ENCODE measurements around the gene ZNF286A.

DNA sequence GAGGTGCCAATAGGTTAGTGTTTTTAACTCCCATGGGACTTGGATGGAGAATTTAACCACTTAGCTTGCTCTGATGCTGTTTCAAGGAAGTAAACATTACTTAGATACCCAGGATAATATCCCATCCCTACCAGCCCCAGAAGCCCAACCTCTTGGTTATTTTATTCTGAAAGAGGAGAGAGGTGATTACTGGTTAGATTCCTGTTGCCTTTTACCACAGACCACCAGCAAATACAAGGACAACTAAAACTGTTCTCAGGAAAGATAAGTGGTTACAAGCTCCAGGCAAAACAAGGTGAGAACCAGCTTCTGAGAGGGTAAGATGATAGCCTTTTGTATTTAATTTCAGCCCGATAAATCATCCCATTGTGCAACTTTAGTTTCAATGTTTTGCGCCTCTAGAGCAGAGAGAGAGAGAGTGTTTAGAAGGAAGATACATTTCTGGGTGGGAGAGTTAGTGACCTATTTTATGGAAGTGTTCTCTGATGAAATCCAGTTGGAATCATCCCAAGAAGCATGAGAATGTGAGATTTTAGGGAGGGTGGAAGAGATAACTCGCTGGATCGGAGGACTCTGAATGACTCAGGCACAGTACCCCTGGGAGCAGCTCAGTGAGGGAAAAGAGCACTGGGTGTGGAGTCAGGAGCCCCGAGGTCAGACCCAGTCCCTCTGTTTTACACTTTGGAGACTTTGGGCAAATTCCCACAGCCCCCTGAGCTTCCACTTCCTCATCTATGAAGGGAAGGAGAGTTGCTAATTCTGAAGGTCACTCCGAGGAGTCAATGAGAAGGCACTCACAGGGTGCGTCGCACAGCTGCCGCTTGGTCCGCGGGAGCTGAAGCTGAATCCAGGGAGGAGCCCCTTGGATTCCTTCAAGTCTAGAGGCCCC, 12.1 kb downstream of the GLP2R start:
- PRO-cap = no peak

- PRO-cap = no peak
Observed at GRCh38 chr17:9958110-9958452, 53.0 kb upstream of the RCVRN start.

DNA sequence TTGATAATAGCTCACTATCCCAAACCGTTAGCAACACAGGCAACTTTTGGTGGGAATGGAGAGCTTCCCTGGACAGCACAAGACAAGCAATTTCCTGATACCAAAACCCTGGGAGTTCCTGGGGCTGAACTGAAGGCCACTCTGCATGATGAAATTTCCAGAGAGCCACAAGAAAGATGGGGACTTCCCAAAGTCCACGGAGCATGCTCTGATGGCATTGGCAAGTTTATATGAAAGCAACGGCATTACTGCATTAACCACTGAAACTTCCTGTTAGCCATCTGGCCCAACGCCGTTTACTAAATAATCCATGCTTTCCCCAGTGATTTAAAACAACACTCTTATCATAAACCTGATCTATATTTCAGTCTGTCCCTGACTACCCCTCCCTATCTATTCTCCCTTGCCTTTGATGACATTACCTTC, 108.3 kb upstream of the RCVRN start:
- PRO-cap = unidirectional peak, plus-strand start at position 260 of the sequence

DNA sequence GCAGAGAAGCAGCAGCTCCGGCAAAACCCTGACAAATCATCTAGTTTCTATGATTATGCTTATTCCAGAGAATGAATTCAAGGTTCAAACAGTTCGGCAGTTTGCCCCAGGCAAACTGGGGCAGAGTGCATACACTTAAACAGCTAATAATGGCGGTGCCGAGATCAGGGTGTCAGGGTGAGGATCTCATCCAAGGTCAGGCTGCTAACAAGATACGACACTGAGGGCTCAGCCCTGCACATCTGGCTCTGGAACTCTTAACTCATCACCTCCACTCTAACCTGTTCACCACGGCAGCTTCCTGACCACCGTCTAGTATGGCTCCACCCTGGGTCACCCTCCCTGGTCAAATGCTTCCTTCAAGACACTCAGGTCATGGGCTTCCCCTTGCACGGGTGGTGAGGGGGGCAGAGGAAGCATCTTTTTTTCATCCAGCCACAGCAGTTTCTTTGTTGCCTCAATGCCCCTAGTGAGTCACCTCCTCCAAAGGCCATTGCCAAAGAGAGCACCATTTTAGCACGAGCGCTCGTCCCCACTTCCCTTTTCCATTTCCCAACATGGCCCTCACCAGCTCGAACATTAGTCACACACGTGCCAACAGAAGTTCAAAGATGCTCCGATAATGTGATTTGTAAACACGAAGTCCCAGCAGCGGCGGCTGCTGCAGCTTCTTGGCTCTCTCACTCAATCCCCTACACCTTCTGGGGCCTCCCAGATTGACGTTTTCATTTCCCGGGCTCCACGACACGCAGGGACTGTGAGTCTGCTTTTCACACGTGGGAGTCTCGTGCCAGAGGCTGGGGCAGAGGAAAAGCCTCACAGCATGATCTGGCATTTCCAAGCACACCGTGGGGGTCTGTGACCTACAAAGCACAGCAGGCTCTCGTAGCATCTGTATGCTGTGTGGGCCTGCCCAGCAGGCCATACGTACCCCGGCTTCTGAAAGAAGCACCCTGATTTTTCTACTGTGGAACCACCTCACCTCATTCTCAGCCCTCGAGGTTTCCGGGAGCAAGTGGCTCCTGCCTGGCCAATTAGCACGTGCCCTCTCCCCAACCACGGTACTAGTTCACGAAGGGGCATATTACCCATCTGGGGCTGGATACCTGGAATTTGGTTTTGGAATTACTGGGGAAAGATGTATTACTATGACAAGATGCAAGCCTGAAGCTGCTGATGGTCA, 134.6 kb downstream of the GAS7 start:
- PRO-cap = no peak

DNA sequence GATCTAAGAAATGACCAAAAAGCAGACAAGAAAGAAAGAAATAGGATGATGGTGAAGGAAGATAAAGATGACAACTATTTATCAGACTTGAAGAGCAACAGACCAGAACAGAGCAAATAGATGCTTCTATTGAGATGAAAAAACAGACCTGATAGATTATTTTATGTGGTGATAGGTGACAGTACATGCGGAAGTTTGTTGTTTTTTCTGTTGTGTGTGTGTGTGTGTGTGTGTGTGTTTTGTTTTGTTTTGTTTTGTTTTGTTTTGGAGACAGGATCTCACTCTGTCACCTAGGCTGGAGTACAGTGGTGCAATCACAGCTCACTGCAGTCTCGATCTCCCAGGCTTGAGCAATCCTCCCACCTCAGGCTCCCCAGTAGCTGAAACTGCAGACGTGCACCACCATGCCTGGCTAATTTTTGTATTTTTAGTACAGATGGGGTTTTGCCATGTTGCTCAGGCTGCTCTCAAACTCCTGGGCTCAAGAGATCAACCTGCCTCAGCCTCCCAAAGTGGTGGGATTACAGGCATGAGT, 120.5 kb downstream of the GAS7 start:
- PRO-cap = no peak

GRCh38 chr17:10119129-10120100, 79.0 kb downstream of the GAS7 start:
- PRO-cap = no peak

DNA sequence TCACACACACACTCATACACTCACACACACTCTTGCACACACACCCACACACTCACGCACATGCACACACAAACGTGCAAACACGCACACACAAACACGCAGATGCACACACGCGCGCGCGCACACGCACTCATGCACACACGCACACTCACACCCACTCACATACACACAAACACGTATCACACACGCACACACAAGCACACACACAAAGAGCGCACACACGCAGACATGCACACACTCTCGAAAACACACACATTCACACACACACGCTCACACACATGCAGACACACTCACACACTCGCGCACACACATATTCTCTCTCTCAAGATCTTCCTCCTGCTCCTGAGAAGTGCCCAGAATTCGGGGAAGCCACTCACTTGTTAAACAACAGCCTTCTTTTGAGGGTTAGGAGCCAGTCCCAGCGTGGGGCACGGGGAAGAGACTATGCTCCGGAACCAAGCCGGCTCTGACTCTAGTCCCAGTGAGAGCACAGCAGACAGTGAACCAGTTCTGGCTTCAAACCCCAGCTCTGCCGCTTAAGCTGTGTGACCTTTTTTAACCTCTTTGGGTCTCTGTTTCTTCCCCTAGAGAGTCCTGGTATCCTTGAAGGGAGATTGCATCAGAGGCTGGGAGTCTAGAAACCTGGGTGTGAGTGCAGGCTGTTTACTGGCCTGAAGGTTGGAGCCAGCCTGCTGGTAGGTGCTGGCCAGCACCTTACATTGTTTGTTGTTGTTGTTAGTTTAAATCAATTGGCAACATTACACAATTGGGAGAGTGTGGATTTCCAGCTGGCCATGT, 71.9 kb downstream of the GAS7 start:
- PRO-cap = unidirectional peak, plus-strand start at position 415 of the sequence

- PRO-cap = no peak
Observed at GRCh38 chr17:10276543-10277154, 78.2 kb upstream of the GAS7 start.

DNA sequence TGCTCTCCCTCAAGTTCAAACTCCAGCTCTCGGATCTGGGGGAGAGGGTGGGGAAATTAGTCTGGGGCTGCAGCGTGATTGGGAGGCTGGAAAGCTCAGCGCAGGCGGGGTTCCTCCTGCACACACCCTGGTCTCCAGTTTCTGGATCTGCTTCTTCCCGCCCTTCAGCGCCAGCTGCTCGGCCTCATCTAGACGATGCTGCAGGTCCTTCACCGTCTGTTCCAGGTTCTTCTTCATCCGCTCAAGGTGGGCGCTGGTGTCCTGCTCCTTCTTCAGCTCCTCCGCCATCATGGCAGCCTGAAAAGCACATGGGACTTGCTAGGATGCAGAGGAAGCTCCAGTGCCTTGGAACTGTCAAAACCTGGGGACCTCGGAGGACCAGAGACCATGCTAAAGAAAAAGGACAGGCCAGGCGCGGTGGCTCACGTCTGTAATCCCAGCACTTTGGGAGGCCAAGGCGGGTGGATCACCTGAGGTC, 26.9 kb downstream of the MYH3 start:
- PRO-cap = no peak

- PRO-cap = no peak
Observed at GRCh38 chr17:10754870-10755791, 25.3 kb upstream of the TMEM220 start.

DNA sequence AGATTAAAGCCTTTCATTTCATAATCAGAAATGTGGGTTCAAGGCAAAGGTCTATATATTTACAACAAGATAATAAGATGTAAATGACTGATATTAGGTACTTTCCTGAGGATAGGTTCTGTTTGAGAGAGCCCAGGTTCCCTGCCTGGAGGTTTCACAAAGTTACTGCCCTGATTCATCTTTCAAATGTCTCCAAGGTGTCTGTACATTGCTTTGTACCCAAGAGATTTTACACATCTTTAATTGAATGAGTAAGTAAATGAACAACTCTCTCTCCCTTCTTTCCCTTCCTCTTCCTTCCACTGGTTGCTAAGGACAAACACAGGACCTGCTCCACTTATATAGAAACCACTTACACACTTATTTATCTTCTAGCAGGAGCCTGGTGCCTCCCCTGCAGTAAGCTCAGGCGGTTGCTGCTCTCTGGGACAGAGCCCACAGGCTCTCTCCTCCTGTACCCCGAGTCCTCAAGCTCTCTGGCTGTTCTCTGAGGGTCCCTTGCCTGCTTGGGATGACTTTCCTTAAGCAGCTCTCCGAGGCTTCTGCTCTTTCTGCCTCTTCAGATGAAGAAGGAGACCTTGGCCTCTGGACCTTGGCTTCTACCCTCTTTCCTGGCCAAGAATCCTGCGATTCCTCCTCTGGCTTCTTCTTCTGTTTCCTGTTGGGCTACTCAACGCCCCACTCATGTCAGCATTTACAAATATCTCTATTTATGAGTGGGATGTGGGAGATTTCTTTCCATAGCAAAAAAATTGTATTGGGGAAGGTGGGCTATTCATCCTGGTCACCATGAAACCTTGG, 9.9 kb downstream of the PIRT start:
- PRO-cap = no peak

DNA sequence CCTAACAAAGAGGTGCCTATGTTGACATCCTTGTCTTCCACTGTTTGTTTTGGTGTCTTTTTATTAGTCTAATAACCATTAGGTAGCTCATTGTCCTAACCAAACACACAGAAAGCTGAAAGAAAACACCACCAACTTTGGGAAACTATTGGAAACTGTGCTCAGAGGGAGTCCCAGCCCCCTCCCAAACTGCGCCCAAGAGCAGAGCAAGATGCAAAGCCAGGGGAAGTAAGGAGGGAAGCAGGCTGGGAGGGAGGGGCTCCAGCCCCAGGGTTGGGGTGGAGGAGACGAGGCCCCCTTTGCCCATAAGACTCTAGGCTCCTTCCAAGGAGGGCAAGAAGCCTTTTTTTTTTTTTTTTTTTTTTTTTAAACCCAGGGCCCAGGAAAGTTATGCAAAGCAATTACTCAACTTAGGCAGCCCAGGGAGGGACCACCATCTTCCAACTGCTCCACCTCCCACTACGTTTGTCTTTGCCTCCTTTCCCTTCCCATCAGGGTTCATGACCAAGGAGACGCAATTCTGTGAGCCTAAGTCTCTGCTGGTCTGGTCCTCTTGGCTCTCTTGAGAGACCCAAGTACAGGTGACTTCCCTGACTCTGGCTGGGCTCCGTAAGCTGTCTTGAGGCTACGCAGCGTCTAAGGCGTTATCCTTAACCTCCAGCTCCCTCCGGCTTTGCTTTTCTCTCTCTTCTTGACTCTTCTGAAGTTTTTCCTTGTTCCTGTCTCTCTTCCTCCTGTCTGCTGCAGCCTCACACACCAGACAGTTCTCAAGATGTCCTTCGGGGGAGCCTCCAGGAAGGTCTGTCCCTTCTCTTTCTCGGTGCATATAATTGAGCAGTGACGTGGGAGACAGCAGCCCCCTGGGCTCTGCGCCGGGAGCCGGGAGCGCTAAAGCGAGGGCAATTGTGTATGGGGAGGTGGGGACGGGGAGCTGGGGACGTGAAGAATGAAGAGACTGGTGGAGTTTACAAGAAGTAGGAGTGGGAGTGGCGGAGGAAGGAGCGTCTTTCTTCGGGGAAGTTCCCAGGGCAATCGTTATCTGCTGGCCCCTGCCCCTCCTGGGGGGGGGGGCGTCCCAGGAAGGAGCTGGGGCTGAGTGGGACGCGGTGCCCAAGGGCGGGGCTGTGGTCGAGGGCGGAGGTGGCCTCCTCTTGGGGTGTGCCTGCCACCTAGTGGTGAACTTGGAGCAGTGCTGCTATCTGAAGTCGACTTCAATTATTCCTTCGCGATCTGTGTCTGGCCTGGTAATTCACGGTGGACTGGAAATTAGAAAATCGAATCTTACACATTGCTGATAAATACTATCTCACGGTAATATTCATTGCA, 6.7 kb upstream of the PIRT start:
- PRO-cap = unidirectional peak, minus-strand start at position 948 of the sequence; unidirectional peak, minus-strand start at position 1,060 of the sequence

- PRO-cap = no peak
Observed at GRCh38 chr17:12138373-12138987, 117.8 kb downstream of the MAP2K4 start.

DNA sequence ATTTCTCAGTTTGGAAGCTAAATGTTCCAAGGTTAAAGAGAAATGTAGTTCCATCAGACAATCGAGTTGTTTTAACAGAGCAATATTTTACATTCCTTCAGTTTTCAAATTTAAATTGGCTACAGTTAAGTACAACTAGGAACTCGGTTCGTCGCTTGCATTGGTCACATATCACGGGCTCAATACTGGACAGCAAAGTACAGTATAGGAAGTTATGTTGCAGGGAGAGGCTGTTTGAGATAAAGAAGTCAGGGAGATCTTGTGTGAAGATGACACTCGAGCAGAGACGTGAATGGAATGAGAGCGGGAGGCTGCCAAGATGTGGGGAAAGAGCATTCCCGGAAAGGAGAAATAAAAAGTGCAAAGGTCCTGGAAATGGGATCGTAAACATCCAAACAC, 43.1 kb upstream of the MYOCD start:
- PRO-cap = no peak

DNA sequence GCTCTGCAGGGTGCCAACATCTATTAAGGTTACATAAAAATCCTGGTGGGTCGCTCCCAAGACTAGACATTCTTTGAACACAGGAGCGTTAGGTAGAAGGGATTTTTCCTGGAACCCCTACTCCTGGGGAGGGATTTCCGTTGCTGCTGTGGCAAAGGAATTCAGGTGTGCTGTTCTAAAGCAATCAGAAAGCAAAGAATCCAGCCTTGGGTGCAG, 1.3 kb downstream of the ARHGAP44 start:
- PRO-cap = no peak

DNA sequence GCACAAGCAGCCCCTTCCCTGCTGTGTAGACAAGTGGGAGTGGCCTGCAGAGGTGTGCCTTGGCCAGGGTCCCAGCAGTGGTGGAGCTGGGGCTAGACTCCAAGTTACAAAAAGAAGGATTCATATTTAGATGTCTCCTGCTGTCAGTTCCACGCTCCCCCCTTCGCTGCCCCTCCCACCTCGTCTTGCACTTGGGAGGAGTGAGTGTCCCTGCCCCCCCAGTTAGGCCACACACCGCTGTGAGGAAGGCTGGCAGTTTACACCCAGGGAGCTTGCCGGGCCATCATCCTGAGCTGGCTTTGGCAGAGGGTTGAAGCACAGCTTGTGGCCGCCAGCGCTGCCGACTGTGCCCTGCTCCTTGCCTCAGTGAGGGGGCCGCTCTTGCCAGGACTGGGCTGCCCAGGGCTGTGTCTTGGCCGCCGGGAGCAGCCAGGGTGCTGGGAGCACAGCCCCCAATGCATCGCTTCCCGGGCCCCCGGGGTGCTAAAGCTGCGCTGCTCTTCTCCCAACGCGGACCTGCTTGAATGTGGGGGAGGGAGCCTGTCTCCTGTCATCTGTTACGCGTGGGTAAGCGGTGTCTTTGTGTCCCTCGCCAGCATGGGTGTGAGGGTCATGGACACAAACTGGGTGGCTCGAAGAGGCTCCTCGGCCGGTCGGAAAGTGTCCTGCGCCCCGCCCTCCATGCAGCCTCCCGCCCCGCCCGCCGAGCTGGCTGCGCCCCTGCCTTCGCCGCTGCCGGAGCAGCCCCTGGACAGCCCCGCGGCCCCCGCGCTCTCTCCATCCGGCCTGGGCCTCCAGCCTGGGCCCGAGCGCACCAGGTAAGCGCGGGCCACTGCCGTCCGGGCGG, 44.1 kb downstream of the ELAC2 start:
- PRO-cap = no peak

DNA sequence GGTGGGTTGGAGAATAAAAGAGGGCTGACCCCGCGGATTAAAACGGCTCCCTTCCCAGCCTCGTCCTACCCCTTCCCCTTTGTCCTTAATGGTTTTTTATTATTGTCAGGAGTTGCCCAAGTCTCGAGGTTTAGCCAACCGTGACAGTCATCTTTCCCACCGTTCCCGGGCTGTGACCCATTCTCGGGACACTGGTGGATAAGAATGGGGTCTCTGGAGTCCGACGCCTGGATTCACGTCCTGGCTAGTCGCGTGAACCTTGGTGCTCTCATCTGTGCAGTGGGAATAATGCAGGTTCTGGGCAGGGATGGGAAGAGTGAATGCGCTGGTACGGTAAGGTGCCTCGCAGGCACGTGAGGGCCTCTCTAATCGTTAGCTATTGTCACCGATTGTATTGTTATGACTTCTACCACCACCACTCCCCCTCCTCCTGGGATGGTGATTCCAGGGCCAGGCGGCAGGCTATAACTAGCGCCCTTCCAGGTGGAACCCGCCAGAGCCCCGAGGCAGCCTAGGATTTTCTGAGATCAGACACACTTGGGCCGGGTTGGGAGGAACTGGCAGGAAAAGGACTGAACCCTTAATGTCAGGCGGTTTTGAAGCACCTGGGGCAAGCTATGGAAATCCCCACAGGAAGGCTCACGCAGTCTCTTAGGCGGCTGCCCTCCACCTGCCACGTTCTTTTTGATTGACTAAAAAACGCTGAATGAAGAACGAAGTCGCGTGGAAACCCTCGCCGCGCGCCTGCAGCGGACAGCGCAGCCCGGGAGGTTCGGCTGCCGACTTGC, 2.6 kb downstream of the HS3ST3B1 start:
- PRO-cap = no peak

DNA sequence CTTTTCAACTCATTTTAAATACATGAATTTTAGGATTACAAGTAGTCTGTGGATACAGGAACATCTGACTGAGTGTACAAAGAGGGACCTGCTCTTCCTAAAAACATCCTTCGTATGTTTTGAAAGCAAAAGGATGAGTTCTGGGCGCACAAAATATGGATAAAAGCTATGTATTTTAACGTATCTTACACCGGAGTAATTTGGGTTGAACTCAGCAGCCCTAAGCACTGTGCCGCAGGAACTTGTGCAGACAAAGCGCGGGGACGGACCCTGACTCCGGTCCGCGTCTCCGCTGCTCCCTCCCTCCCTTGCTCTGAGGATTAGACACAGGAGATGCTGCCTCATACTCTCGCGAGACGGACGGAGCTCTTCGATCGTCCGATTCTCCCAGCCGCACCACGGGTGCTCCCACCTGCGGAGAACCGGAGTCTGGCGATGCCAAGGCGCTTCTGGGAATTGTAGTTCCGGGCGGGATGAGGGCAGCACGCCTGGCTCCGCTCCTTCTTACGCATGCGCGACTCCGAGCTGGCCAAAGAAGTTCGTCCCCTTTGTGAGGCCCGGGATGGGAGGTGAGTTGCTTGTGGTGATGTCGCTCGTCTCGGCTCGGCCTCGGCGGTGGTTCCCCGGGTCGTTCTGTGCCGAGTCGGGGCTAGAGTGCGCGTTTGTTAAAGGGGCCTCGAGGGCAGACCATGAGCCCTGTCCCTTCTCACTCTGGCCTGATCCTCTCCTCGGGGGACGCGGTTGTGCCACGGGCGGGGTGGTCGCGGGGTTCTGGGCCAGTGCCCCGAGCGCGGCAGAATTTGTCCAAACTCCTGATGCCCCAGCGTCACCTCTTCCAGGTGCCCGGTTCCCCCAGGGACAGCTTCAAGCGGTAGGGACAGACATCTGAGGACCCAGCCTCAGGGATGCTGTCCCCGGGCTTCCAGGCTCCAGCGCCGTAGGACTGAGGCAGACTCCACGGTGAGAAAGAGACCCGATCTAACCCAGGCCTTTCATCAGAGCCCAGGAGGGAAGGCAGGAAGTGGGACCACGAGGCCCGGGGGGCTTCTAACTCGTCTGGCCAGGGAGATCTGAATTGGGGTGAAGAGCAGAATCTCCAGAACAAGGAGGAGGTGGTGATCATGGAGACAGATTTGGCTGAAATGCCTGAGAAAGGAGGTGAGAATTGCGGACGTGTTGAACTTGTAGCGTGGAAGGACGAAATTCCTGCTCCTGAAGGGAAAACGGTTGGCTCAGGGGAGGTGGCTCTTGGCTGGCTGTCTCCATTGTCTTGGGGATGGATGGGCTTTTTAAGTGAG, at the start of gene ZNF286A:
Gene ZNF286A (plus strand): TSS at position 544 of the 1,298 bp plus-strand sequence.
- PRO-cap = bidirectional peak, plus-strand start at position 553 of the sequence, minus-strand start at position 315 of the sequence

- PRO-cap = no peak
Observed at GRCh38 chr17:16006048-16006636, 6.5 kb downstream of the TTC19 start.

- PRO-cap = no peak
Observed at GRCh38 chr17:16027184-16027717, 27.6 kb downstream of the TTC19 start.